Metanephros (tissue), 2 donors: Measurements from ENCODE around the genes PKIB, RNF217 and HDDC2.

DNA sequence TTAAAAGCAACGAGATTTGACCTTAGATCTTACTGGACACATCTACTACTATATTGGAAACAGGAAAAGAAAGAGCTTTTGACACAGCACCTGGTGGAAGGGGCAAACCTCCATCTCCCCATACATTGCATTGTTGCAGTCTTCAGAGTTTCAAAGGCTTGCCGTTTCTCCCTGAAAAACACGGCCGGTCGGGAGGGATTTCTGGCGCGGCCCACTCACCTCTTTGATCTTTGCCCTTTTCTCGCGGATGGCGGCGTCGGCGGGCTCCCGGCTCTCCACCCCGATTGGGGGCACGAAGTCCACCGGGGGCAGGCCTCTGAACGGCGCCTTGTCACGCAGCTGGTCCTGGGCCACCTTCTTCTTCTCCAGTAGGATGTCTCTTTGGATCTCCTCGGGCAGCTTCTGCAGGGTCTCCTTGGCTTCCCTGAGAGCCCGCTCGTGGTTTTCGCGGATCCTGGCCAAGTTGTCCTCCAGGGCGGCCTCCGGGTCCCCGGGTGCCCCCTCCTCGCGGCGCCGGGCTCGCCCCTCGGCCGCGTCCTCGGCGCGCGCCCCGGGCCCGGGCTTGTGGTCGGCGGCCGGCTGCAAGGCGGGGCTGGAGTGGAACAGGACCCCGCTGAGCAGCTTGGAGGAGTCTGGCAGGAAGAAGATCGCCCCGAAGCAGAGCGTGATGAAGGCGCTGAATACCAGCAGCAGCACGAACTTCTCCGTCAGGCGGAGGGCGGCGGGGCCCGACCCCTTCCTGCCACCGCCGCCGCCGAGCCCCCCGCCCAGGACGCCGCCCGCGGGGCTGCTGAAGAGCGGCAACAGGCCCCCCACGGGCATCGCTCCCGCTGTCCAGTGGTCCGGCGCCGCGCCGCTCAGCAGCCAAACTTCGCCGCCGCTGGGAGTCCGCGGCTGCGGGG, 1.1 kb downstream of the MAN1A1 start:
- RAMPAGE, long total RNA: no peak

- RAMPAGE, long total RNA: no peak
Measured at GRCh38 chr6:119355082-119355563, 5.6 kb upstream of the MAN1A1 start.

DNA sequence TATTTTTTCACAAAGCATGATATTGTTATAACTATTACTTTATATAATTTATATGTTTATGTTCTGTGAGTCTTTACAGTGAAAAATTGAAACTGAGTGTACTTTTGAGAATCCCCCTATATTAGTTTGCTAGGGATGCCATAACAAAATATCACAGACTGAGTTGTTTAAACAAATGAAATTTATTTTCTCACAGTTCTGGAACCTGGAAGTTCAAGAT, 635.4 kb upstream of the MAN1A1 start:
- RAMPAGE, long total RNA: no peak

DNA sequence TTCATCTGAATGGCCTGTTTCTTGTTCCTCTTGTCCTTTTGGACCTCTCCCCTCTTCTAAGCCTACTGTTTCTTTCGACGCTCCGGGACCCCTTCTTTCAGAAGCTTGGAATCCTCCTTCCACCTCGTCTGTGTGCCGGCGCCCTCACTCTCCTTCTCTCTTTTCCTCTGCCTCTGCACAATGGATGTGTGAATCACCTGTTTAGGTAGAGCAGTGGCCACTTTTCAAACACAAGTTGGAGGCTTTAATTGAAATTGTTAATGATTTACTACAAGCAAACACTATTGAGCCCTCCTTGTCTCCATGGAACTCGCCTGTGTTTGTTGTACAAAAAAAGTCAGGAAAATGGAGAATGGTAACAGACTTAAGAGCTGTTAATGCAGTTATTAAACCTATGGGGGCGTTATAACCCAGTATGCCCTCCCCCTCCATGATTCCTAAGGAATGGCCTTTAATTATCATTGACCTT, 290.6 kb downstream of the TBC1D32 start:
- RAMPAGE, long total RNA: no peak

DNA sequence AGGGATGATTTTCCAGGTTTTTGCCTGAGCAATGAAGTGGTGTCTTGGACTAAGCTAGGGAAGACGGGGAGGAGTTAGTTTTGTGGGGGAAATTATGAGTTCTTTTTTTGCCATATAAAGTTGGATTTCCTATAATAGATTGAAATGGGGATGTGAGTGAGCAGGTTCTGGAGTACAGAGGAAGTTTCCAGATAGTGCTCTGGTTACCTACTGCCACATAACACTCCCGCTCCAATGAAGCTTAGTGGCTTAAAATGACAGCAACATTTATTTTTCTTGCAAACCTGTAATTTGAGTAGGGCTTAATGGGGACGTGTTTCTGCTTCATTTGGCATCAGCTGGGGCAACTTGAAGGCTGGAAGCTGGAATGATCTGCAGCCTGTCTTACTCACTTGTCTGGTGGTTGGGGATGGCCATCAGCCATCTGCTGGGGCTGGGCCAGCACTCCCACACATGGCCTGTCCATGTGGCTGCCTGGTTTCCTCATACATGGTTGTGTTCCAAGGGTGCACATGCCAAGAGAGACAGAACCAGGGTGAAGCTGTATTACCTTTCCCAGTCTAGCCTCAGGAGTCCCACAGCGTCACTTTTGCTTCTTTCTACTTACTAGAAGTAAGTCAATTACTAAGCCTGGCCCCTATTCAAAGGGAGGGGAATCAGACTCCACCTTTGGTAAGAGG, 344.8 kb downstream of the GJA1 start:
- RAMPAGE, long total RNA: no peak

DNA sequence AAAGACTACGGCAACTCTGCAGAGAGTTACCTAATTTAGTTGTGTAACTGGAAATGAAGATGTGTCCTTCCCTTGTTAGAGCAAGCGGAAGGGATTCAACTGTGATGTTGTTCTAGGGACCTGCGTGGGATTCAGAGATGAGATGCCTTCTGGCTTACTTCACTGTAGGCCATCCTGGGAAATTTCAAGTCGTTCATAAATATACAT, 370.9 kb upstream of the HSF2 start:
- RAMPAGE, long total RNA: no peak

DNA sequence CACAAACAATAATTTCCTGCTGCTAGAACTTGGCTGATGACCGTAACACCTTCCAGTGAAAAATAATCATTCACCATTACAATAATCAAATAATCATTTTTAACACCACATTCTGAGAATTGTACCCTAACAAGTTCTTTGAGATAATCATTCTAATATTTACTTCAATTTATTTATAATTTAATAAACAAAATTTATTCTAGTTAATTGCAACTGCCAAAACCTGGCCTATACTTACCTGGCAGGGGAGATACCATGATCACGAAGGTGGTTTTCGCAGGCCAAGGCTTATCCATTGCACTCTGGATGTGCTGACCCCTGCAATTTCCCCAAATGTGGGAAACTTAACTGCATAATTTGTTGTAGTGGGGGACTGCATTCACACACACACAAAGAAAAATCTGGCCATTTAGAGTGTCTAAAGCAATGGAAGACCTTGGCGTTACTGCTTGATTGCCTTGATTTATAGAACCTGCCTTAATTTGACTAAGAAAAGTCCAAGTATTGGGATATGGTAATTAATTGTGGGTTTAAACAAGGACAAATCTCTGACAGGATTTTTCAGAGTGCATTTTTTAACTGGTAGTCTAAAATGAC, 187.9 kb upstream of the HSF2 start:
- RAMPAGE, long total RNA: no peak

DNA sequence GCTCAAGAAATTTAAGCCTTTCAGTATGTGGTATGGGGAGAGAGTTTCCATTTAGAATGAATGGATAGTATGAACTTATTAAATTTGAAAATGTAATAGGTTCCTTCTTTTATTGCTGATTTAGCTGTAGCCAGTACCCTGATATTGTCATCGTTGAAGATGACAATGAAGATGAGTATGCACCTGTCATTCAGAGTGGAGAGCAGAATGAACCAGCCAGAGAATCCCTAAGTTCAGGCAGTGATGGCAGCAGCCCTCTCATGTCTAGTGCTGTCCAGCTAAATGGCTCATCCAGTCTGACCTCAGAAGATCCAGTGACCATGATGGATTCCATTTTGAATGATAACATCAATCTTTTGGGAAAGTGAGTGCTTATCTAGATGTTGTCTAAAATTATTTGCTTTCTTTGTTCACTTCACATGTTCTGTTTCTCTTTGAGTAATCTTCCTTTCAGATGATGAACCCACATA, 23.2 kb downstream of the HSF2 start:
- RAMPAGE, long total RNA: no peak

DNA sequence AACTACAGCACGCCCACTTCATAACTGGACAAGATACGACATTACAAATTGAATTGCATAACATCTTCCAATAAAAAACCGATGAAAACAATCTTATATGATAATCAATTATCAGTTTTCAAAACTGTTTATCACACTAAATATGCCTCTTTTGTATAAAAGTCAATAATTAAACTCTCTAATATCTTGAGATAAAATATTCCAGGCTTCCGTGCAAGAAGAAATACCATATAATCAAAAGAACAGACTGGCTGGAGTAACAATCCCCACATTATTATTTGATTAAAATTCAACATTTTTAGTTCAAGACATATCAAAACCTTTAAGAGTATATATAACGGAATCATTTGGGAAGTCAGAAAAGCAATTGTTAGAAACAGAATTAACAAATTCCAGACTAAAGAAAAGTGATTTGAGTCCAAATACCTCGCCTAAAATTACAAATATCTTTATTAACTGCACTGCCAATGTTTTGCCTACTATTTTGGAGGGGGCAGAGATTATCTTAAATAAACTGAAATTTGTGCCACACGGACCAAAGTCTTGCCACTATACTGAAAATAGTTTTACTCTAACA, 1.1 kb downstream of the SERINC1 start:
- RAMPAGE, long total RNA: no peak

GRCh38 chr6:122609797-122610609, at the start of gene PKIB:
TSS of gene PKIB (plus strand) at chr6:122610405.
- RAMPAGE, long total RNA: no peak

GRCh38 chr6:122780136-122780572, 638 bp downstream of the FABP7 start:
- RAMPAGE, long total RNA: no peak

- RAMPAGE, long total RNA: no peak
Measured at GRCh38 chr6:122790369-122790761, 1.3 kb downstream of the SMPDL3A start.

GRCh38 chr6:123439392-123440050, 197.2 kb downstream of the TRDN start:
- RAMPAGE, long total RNA: no peak

- RAMPAGE, long total RNA: no peak
Measured at GRCh38 chr6:124961700-124962554, at the start of gene RNF217. TSS of gene RNF217 (plus strand) at chr6:124962437.

GRCh38 chr6:125099353-125100493, 53.9 kb upstream of the TPD52L1 start:
- RAMPAGE, long total RNA: no peak

GRCh38 chr6:125104412-125105037, 49.0 kb upstream of the TPD52L1 start:
- RAMPAGE, long total RNA: no peak

- RAMPAGE, long total RNA: no peak
Measured at GRCh38 chr6:125154126-125154712, 646 bp downstream of the TPD52L1 start.

GRCh38 chr6:125203302-125203885, 49.8 kb downstream of the TPD52L1 start:
- RAMPAGE, long total RNA: no peak

- RAMPAGE, long total RNA: no peak
Measured at GRCh38 chr6:125300790-125301458, 843 bp downstream of the HDDC2 start.

DNA sequence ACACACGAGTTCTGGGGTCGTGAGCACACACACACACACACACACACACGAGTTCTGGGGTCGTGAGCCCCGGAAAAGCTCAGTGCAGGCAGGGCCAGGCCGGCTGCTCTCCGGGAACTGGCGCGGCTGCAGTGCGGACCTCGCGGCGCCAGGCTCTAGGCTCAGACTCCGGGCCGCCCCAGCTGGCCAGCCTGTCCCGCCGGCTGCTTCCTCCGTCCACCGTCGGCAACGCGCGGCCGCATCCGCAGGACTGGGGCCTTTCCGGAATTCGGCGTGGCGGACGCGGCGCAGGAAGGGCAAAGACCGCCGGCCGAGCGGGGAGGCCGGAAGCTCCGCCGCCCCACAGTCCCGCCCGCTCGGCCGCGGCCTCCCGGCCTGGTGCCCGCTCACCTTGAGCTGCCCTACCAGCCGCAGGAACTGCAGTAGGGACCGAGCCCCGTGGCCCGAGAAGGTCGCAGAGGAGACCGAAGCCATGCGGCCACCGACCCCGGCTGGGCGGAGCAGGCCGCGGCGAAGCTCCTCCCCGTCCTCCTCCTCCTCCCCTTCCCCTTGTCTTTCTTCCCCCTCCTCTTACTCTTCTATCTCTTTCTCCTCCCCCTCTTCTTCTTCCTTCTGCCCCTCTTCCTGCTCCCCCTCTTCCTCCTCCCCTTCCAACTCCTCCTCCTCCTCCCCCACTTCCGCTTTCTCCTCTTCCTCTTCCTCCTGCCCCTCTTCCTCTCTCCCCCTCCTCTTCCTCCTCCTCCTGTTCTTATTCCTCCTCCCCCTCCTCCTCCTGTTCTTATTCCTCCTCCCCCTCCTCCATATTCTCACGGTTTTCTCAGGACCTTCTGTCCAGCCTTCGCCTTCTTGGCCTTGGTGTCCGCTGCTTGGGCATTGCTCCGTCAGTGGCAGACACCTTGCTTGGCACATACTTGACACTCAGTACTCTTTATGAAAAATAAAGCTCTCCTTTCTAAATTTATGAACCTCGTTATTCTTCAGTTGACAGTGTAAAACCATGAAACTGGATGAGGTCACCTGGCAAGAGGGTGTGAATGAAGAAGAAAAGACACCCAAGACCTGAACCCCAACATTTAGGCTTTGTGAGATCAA, at the start of gene HDDC2:
TSS of gene HDDC2 (minus strand) at position 509 of the 1,092 bp plus-strand sequence.
- RAMPAGE, long total RNA: no peak